Hepatocyte (in vitro differentiated cells and primary cell): ENCODE measurements around the gene CCDC201.

- RAMPAGE, long total RNA: no peak
- RRBS: no CpG with 5 or more reads among the region's 9 CpGs
Measured at GRCh38 chr7:44981504-44982167, 2.8 kb upstream of the MYO1G start.

DNA sequence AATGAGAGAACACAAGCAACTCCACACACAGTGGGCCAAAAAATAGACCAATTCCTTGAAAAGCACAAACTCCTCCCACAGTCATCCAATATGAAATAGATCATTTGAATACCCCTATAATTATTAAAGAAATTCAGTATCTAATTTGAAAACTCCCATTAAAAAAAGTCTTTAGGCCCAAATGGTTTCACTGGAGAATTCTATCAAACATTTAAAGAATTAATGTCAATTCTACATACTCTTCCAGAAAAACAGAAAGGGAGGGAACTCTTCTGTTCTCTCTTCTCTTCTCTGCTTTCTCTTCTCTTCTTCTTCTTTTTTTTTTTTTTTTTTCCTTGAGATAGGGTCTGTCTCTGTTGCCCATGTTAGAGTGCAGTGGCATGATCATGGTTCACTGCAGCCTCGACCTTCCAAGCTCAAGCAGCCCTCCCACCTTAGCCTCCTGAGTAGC, 42.7 kb downstream of the CCM2 start:
- RAMPAGE, long total RNA: no peak
- RRBS: no CpG with 5 or more reads among the region's 1 CpG

DNA sequence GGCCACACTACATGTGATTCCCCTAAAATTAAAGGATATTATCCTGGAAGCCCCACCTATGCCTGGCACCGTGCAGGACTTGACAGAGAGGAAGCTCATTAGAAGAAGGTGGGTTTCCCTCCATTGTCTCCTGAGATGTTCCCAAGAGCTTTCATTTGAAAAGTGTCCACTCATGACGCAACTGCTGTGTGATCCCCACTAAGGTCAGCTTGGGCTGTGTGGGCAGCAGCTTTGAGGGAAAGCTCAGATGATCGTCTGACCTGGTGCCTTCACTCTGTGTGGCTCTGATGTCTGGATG, 53.5 kb downstream of the RAMP3 start:
- RAMPAGE, long total RNA: no peak
- RRBS: no CpG with 5 or more reads among the region's 3 CpGs

GRCh38 chr7:45670859-45671220, 96.7 kb downstream of the ADCY1 start:
- RAMPAGE, long total RNA: no peak
- RRBS: no CpG with 5 or more reads among the region's 4 CpGs

DNA sequence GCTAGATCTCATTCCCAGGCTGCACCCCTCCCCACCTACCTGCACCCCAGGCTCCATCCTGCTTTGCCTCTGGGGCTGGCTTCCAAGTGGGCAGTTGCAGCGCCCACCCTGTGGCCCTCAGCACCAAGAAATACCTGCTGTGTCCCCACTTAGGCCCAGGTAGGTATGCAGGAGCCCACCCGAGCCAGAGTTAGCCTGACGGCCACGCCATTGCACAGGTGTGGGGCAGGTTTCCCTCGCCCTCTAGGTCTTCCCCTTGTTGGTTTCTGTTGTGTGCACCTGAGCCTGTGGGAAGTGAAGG, at the start of gene CCDC201:
TSS of gene CCDC201 (minus strand) at position 132 of the 301 bp plus-strand sequence.
- RAMPAGE, long total RNA: no peak
- RRBS: no CpG with 5 or more reads among the region's 5 CpGs

DNA sequence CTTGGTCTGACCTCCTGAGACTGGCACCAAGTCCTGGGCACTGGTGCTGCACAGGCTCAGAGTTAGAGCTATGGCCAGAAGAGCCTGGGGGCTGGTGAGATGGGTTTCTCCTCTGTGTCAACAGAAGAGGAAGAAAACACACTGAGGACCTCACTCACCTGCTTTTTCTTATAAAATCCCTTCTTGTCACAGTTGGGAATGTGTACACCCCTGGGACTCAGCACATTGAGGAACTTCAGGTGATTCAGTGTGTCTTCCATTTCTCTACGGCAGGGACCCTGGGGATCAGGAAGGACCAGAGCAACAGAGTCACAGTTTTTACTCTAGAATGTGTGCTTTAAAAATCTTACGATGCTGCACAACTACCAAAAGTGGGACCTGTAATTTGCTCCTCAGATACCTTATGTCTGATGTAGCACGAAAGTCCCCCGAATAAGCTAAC, 4.7 kb downstream of the IGFBP3 start:
- RAMPAGE, long total RNA: no peak
- RRBS: no CpG with 5 or more reads among the region's 4 CpGs

GRCh38 chr7:46153890-46154496, 232.9 kb upstream of the IGFBP3 start:
- RAMPAGE, long total RNA: no peak
- RRBS: no CpG with 5 or more reads among the region's 4 CpGs

DNA sequence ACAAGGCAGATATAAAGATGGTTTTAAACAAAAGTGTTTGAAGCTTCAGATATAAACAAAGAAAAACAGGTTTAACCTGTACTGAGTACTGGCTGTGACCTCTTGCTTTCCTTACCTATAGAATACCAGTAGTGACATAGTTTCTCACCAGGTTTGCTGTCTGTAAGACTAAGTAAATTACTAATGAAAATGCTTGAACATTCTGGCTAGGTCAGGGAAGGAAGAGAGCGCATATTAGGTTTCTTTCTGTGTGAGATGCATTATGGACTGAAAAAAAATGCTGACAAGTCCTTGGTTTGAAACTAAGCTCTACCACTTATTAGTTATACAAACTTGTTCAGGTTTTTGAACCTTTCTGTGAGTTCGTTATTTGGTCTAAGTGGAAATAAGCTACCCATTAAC, 360.2 kb upstream of the IGFBP3 start:
- RAMPAGE, long total RNA: no peak
- RRBS: no CpG with 5 or more reads among the region's 2 CpGs

DNA sequence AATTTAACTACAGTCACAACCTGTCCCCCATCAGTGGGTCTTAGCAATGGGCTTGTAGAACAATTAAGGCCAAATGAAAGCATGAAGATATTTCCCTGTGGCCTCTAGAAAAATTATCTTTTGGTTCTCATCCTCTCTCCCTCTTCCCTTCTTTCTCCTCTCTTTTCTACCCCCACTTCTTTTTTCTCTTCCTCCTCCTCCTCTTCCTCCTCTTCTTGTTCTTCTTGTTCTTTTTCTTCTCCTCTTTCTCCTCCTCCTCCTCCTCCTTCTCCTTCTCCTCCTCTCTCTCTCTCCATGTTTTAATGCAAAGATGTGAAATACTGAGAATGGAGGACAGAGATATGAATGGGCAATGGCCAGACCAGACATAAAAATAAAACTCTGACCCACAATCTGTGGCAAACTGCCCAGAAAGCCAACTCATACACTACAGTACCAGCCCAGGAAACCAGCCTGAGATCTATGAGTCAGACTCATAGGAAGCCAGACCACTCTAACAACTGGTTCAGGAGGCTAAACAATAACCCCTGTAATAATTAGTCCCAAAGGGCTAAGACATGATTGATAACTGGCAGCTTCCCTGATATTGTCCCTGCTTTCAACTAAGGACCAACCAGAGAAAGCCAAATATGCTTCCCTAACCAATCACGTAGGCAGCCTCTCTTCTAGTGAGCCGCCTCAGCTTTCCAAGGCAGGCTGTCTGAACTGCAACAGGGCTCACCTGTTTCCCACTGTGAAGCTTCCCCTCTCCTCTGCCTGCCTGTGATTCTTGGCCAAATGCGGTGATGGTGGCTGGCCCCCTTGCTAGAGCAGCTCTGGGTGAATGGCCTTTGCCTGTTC, 817.8 kb downstream of the TNS3 start:
- RAMPAGE, long total RNA: no peak
- RRBS: no CpG with 5 or more reads among the region's 3 CpGs

DNA sequence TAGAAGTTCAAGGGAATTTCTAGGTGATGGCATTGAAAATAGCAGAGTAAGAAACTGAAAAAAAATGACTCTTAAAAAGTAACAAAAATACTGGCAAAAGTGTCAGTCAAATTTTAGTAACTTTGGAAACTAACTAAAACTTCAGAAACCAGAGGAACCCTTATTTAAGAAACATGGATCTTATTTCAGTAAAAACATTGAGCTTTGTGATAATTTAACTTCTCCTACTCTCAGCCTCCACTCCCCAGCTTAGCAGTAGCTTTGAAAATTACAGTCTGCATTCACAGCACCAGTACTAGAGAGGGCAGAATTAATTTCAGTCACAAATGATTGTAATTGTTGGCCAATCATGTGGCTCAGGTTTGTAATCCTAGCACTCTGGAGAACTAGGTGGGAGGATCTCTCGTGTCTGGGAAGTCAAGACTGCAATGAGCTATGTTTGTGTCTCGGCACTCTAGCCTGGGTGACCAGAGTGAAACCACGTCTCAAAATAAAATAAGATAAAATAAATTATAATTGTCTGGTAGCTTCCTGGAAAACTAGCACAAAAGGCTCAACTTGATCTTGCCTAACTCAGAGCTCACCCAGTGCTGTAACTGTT, 621.0 kb downstream of the TNS3 start:
- RAMPAGE, long total RNA: no peak
- RRBS: no CpG with 5 or more reads among the region's 3 CpGs

GRCh38 chr7:47266274-47266793, 315.6 kb downstream of the TNS3 start:
- RAMPAGE, long total RNA: no peak
- RRBS: no CpG with 5 or more reads among the region's 7 CpGs

GRCh38 chr7:47285861-47286208, 296.1 kb downstream of the TNS3 start:
- RAMPAGE, long total RNA: no peak
- RRBS: no CpG with 5 or more reads among the region's 7 CpGs

DNA sequence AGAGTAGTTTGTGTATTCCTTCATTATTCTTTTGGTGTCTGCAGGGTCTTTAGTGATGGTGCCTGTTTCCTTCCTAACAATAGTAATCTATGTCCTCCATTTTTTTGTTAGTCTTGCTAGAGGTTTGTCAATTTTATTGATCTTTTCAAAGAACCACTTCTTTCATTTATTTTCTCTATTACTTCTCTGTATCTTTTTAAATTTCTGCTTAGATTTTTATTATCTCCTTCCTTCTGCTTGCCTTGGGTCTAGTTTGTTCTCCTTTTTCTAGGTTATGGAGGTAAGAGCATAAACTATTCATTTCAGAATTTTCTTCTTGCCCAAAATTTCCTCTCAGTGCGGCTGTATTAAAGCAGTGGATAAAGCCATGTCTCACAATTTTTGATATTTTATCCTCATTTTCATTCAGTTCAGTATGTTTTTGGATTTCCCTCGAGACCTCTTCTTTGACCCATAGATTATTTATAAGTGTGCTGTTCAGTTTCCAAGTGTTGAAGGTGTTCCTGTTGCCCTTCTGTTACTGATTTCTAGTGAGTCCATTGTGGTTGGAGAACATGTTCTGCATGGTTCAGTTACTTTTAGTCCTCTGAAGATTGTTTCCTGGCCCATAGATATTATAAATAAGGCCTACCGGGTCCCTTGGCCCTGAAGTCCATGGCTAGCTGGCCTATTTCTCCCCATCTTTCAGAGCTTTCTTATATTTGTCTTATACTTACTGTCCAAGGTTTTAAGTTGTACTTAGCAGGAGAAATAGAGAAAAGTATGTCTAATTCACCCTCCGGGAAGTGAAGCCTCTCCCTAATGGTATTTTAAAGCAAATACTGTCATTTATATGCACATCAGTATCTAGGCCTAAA, 240.2 kb downstream of the TNS3 start:
- RAMPAGE, long total RNA: no peak
- RRBS: no CpG with 5 or more reads among the region's 4 CpGs

- RAMPAGE, long total RNA: no peak
- RRBS: no CpG with 5 or more reads among the region's 18 CpGs
Measured at GRCh38 chr7:47391993-47392539, 189.8 kb downstream of the TNS3 start.

DNA sequence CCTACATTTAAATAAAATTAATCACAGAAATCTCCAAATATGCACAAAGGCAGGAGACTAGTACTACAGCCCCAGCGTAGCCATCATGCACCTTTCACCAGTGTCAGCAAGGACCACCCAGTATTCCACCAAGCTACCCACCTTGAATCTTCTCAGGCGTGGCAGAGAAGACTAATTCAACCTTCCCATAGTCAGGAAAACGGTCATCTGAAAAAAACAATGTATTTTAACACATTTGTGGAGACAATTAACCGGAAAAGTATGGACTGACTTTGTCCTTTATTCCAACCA, 181.7 kb downstream of the TNS3 start:
- RAMPAGE, long total RNA: no peak
- RRBS: no CpG with 5 or more reads among the region's 4 CpGs

- RAMPAGE, long total RNA: no peak
- RRBS: no CpG with 5 or more reads among the region's 20 CpGs
Measured at GRCh38 chr7:47405510-47406843, 175.9 kb downstream of the TNS3 start.

- RAMPAGE, long total RNA: no peak
- RRBS: no CpG with 5 or more reads among the region's 20 CpGs
Measured at GRCh38 chr7:47470220-47471455, 111.3 kb downstream of the TNS3 start.

GRCh38 chr7:47474645-47475089, 107.2 kb downstream of the TNS3 start:
- RAMPAGE, long total RNA: no peak
- RRBS: no CpG with 5 or more reads among the region's 5 CpGs

GRCh38 chr7:47477889-47478488, 103.9 kb downstream of the TNS3 start:
- RAMPAGE, long total RNA: no peak
- RRBS: no CpG with 5 or more reads among the region's 7 CpGs

- RAMPAGE, long total RNA: no peak
- RRBS: no CpG with 5 or more reads among the region's 11 CpGs
Measured at GRCh38 chr7:47501353-47501846, 80.5 kb downstream of the TNS3 start.